LUHMES (cell line): ENCODE data around the genes CASP8 and KIAA2012.

- PRO-cap, result no peak
Observed at GRCh38 chr2:198310956-198311383, 506.6 kb downstream of the PLCL1 start.

GRCh38 chr2:198778006-198778321 is 679.8 kb downstream of the SATB2 start:
- PRO-cap, result no peak

DNA sequence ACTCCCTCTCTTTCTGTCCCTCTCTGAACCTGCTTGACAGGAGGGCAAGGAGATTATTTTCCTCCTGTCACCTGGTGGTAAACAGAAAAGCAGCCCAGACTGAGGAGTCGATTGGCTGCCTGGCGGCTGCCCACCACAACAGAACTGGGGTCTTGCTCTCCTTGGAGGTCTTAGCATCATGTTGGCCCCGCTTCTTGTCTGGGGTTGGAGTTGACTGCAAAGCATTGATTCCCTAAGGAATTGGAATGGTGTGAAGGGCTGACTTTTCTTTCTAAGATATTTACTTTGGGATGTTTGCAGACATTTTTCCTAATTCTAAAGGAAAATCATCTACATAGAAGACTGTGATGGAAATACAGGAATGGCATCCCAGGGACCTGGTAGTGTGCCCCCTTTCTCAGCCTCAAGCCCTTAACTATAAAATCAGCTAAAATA is 108.1 kb downstream of the MAIP1 start:
- PRO-cap, result no peak

DNA sequence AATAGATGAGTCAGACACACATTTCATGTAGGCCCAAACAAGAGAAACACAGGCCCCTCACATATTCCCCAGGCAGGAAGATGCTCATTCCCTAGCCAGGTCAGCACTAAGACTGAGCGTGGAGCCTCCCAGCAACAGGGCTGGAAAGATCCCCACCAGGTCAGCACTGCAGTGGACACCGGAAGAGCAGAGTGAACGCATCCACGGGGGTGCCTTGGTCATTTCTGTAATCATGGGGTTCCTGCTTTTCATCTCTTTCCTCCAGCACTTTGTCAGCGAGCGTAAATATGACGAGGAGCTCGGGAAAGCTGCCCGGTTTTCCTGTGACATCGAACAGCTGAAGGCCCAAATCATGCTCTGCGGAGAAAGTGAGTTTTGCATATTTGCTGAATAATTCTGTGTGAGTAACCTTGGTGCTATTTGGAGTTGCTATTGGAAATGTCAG is 40.2 kb downstream of the KCTD18 start:
- PRO-cap, result no peak

DNA sequence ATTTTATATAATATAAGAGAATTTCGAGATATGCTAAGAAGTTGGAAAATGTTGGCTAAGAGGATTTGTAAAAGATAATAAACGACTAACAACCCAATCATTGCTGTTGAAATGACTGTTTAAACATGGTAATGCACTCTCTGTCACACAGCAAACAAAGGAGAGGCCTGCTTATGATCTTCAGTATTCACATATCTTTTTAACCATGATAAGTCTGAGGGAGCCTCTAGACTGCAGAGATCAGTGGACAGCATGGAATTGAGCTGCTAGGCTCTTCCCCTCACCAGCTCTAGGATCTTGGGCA is 2.7 kb downstream of the KCTD18 start:
- PRO-cap, result no peak

- PRO-cap, result no peak
Observed at GRCh38 chr2:200612272-200612797, 26.5 kb downstream of the AOX1 start.

GRCh38 chr2:200857322-200858470 is 6.8 kb downstream of the CLK1 start:
- PRO-cap, result no peak

DNA sequence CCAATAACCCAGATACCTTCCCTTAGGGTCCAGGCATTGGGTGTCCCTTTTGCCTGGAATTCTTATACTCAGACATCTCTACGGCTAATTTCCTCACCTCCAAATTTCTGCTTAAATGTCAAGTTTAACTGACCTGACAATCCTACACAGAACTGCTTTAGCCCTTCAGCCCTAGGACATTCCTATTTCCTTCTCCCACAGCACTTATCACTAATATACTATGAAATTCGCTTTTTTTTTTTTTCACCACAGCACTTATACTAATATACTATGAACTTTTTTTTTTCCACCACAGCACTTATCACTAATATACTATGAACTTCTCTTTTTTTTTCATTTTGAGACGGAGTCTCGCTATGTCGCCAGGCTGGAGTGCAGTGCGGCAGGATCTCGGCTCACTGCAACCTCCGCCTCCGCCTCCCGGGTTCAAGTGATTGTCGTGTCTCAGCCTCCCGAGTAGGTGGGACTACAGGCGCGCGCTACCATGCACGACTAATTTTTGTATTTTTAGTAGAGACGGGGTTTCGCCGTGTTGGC is 612 bp downstream of the PPIL3 start:
- PRO-cap, result no peak

DNA sequence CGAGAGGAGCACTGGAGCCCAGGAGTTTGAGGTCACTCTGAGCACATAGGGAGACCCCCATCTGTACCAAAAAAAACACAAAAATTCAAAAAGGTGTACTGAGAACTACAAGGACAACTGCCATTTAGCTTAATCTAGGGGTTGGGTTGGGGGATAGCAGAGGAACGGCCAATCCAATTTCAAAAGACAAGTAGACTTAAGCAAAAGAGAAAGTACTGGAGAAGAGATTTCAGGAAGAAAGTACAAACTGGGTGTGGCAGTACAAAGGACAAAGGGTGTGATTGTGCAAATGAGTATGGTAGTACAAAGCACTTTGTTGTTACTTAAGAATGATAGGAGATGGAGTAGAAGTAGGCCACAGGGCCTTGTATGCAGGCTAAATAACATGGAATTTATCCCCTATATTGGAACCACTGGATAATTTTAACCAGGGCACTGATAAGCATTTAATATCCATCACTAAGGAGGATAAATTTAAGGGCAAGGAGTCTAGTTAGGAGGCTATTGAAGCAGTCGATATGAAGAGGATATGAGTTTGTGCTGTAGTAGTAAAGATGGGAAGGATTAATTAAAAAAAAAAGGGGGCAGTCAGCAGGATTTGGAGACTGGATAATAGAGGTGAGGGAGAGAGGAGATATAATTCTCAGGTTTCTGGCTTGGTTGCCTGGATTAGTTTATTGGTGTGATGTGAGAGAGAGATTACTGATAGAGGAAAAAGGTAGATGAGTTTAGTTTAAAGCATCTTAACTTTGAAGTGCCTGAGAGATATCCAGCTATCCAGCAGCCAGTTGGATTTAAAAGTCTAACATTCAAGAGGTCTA is 4.8 kb upstream of the ORC2 start:
- PRO-cap, result no peak

DNA sequence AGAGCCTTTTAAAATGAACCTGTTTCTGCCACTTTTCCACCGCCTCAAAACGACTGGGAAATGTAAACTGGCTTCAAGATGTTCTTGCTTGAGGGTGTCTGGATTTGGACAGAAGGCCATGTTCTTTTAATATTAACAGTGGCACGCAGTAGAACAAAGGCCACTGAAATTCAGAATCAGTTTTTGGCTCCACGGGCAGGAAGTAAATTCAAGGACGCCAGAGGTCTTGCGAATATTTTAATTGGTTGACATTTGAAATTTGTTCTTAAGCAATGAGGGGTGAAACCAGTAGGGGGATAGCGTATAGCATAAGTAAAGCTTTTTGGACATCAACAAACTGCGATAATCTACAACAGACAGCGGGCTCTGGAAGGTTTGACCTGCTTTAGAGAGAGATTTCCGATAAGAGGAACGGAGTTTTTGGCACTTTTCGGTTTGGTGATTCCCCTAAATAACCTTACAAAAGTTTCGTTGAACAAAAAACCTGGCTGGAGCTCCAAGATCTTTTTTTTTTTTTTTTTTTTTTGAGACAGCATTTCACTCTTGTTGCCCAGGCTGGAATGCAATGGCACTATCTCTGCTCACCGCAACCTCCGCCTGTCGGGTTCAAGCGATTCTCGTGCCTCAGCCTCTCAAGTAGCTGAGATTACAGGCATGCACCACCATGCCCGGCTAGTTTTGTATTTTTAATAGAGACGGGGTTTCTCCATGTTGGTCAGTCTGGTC is 1.4 kb downstream of the CFLAR start:
- PRO-cap, result no peak

DNA sequence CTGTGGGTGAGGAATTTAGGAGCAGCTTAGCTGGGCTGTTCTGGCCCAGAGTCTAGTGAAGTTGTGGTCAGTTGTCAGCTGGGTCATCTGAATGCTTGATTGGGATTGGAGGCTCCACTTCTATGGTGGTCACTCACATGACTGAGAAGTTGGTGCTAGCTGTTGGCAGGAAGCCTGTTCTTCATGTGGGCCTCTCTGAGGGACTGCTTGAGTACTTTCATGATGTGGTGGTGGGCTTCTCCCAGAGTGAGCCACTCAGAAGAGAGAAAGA is 23.2 kb upstream of the CASP10 start:
- PRO-cap, result no peak

GRCh38 chr2:201169018-201169533 is 13.9 kb upstream of the CASP10 start:
- PRO-cap, result no peak

GRCh38 chr2:201260337-201260897 is at the start of gene CASP8:
Gene CASP8, plus strand, starts transcription at chr2:201260536.
- PRO-cap, result no peak

DNA sequence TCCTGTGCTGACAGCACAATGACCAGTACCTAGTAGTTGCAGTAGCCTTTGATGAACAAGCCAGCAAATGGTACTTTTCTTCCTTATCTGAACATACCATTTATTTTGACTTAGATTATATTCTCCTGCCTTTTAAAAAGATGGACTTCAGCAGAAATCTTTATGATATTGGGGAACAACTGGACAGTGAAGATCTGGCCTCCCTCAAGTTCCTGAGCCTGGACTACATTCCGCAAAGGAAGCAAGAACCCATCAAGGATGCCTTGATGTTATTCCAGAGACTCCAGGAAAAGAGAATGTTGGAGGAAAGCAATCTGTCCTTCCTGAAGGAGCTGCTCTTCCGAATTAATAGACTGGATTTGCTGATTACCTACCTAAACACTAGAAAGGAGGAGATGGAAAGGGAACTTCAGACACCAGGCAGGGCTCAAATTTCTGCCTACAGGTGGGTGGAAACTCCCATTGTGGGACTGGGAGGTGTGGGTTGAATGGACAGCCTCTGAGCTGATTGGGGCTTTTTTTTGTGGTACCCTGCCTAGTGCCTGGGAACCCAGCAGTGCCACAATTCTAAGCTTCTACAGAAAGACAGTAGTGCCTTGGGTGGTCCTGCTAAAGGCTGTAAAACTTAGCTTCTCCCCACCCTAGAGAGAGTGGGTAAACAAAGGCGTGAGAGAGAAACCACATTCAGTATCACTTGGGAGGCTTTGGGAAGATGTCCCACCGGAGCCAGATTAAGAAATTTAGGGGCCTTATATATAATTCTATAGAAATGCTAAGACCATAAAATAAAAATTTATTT is 6.2 kb downstream of the CASP8 start:
- PRO-cap, result no peak

DNA sequence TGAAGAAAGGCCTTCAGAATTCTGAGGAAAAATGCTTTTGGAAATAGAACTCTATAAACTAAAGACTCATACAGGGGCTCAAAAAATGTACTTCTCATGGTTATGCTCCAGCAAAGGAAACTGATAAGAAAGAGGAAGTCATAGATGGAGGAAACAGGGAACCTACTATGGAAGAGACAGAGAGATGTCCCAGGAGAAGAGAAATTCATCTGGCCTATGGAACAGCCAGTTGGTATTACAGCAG is 20.1 kb downstream of the CASP8 start:
- PRO-cap, result no peak

DNA sequence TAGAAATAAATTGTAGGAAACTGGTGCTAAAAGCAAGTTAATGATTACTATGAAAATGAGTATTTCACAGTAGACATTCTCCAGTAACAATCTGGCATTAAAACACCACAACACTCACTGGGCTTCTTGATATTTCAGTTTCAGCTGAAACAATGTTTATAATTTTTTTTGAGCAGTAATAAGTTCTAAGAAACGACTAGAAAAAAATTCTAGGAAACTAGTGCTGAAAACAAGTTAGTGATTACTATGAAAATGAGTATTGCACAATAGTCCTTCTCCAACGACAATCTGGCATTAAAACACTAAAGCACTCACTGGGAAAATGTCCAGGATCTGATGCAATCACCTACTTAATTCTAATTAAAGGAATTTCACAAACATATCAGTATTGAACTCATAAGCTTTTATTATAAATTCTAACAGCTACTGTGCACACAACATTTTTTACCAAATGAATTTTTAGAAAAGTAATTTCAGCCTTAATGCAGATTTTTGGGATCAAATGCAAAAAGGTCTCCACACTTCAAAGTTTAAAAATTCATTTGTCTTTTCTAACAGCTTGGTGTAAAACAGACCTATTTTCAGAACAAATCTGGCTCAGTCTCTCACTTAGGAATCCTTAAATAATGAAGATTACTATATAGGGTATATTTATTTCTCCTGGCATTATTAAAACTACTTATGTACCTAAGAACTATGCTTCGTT is 44.8 kb downstream of the TRAK2 start:
- PRO-cap, result no peak

- PRO-cap, result no peak
Observed at GRCh38 chr2:201645199-201645534, 1.9 kb upstream of the TMEM237 start.

- PRO-cap, result no peak
Observed at GRCh38 chr2:201790277-201790852, 9.6 kb upstream of the ALS2 start.

DNA sequence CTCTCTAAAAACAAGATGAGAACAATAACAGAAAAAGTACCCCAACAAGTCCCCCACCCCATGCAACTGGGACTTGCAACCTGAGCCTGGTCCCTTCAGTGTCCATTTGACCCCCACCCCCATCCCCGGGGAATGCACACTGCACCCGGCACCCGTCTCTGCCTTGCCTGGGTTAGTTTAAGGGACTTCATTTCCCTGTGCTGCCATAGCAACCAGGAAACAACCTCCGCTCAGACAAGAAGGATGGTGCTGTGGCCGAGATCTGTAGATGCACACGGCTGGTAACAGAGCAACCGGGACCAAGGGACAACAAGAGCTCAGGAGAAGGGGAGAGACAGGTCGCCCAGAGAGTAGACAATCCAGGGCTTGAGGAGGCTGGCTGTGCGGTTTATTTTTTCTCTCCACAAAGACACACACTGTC is at the start of gene KIAA2012:
TSS of gene KIAA2012 (plus strand) at position 233 of the 421 bp plus-strand sequence.
- PRO-cap, result no peak

DNA sequence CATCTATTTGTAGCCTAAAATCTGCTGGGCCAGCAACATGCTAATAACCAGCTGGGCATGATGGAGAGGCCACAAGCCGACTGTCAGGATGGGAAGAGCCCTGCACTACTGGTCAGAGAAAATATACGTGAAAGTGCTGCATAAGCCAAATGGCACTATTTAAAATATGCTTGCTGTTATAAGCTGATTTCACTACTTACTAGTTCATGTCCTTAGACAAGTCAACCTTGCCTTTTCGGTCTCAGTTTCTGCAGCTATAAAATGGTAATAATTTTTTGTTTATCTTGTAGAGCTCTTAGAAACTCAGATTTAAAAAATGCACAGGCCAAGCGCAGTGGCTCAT is 46.5 kb downstream of the NOP58 start:
- PRO-cap, result no peak